Bronchus (tissue), 1 donor: Measurements from ENCODE around the genes GPI, WTIP, ZNF599 and KRTDAP.

DNA sequence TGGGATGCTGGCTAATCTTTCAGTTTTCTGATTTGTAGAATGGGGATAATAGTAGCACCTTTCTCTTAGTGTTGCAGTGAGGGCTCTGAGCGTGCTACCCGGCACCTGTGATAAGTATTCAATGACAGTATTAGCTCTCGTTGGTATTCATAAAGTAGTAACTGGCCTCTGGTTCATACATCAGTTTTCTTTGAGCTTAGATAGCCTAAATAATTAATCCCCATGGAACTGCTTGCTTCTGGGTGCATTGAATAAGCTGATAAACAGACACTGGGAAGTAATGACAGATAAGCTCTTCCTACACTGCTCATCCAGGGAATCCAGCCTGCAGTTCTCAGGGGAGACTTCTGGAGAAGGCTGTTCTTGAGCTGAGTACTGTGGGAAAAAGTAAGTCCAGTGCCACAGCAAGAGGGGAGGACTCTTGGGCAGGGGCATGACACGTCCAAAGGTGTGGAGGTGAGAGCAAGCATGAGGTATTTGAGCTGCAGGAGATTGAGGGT, 6.9 kb downstream of the GARRE1 start:
- PRO-cap: no peak

GRCh38 chr19:34269682-34270710, 15.6 kb downstream of the GARRE1 start:
- PRO-cap: bidirectional peak, plus-strand start at chr19:34270144, minus-strand start at chr19:34270032

- PRO-cap: no peak
Observed at GRCh38 chr19:34300410-34300696, 46.0 kb downstream of the GARRE1 start.

DNA sequence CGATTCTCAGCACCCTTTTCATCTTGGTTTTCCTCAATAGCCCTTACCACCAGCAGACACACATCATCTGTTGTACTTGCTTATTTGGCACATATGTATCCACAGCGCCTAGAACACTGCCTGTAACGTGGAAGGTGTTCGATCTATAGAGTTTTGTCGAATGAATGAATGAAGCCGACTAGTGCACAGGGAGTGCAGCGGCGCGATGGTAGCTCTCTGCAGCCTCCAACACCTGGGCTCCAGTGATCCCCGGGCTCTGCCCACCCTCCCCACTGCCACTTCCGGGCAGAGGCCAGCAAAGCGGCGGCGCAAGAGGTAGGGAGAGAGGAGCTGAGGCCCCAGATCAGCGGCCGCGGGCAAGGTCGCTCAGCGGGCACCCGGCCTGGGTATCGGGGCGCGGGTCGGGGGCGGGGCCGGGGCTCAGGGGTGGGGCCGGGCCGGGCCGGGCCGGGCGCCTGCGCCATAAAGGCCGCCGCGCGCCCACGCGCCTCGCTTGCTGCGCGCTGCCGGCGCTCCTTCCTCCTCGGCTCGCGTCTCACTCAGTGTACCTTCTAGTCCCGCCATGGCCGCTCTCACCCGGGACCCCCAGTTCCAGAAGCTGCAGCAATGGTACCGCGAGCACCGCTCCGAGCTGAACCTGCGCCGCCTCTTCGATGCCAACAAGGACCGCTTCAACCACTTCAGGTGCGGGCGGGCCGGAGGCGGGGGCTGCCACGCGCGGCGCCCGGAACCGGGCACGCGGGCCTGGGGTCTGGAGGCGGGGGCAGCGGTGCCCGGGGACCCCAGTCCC, at the start of gene GPI:
Gene GPI, plus strand, starts transcription at position 492 of the 790 bp plus-strand sequence.
- PRO-cap: bidirectional peak, plus-strand start at position 492 of the sequence, minus-strand start at position 384 of the sequence

- PRO-cap: no peak
Observed at GRCh38 chr19:34391062-34392053, 12.8 kb upstream of the PDCD2L start.

DNA sequence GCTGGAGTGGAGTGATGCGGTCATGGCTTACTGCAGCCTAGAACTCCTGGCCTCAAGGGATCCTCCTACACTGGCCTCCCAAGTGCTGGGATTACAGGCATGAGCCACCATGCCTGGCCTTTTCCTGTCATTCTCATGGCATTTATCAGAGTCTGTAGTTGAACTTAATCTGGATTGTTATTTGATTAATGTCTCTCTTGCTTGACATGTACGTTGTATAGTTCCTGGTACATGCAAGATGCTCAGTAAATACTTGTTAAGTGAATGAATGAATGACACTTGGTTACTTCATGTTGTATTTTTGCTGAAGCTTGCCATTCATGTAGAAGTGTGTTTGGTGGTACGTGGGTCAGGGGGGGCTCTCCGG, 3.1 kb downstream of the UBA2 start:
- PRO-cap: no peak

GRCh38 chr19:34468241-34468679, 13.3 kb upstream of the WTIP start:
- PRO-cap: no peak

DNA sequence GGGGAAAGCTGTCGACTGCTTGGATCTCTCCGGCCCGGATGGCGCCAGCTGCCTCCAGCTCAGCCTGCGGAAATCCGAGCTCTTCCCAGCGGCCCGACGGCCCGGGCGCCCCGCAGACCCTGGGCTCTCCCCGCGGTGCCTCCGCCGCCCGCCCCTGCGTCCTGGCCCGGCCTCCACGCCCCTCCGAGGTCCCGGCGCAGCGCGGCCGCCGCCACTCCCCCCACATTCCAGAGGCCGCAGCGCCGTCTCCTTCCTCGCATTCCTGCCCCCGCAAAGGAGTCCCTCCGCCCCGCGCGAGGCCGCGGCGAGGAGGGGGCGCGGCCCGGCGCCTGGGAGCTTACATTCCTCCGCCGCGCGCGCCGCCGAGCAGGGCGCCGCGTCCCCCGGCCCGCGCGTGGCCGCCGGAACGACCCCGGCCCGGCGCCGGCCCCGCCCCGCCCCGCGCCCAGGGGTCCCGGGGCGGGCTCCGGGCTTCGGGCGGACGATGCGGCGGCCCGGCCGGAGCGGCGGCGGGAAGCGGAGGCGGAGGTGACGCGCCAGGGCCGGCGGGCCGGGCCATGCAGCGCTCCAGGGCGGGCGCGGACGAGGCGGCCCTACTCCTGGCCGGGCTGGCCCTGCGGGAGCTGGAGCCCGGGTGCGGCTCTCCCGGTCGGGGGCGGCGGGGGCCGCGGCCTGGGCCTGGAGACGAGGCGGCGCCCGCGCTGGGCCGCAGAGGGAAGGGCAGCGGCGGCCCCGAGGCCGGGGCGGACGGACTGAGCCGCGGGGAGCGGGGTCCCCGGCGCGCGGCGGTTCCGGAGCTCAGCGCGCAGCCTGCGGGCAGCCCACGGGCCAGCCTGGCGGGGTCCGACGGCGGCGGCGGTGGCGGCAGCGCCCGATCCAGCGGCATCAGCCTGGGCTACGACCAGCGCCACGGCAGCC, at the start of gene WTIP:
Gene WTIP, plus strand, starts transcription at position 341 of the 918 bp plus-strand sequence.
- PRO-cap: bidirectional peak, plus-strand start at position 342 of the sequence, minus-strand start at position 163 of the sequence; unidirectional peak, plus-strand start at position 596 of the sequence

DNA sequence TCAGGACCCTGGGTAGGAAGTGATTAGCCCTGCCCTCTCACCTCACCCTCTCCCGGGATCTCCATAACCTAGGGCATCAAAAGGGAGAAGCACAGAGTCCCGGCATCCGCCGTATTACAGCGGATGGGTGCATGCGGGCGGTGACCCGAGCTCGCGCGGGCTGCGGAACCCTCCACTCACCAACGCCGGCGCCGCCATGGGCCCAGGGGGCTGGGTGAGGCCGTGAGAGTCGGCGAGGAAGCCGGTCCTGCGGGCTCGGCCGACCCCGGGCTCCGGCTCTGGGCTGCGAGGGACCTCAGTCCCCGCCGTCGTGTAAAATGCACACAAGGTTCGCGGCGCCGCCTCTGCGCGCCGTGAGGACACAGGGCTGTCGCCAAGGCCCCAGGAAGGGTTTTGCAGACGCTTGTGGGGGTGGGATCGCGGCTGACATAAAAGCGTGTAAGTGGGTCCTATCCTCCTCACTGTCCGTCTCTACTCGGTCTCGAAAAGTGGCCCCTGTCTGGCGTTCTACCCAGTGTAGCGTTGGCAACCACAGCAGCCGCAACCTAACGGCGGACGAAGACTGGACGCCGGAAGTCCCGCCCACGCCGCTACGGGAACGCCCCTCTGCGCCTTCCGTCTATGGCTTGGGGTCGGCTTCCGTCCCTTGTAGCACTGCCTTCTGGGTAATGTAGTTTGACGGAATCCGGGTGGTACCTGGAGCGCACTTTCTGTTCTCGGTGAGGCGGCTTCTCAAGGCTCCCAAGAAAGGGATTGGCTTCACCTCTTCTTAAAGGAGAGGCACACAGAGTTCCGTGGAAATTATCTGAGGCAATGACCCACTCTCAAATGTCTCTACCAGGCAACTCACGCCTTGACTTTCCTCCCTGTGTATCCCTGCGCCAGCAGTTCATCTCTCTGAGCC, at the start of gene ZNF599:
Gene ZNF599, minus strand, starts transcription at position 572 of the 904 bp plus-strand sequence.
- PRO-cap: bidirectional peak, plus-strand start at position 673 of the sequence, minus-strand start at position 547 of the sequence

GRCh38 chr19:35011211-35011661, 11.1 kb downstream of the GRAMD1A start:
- PRO-cap: no peak

DNA sequence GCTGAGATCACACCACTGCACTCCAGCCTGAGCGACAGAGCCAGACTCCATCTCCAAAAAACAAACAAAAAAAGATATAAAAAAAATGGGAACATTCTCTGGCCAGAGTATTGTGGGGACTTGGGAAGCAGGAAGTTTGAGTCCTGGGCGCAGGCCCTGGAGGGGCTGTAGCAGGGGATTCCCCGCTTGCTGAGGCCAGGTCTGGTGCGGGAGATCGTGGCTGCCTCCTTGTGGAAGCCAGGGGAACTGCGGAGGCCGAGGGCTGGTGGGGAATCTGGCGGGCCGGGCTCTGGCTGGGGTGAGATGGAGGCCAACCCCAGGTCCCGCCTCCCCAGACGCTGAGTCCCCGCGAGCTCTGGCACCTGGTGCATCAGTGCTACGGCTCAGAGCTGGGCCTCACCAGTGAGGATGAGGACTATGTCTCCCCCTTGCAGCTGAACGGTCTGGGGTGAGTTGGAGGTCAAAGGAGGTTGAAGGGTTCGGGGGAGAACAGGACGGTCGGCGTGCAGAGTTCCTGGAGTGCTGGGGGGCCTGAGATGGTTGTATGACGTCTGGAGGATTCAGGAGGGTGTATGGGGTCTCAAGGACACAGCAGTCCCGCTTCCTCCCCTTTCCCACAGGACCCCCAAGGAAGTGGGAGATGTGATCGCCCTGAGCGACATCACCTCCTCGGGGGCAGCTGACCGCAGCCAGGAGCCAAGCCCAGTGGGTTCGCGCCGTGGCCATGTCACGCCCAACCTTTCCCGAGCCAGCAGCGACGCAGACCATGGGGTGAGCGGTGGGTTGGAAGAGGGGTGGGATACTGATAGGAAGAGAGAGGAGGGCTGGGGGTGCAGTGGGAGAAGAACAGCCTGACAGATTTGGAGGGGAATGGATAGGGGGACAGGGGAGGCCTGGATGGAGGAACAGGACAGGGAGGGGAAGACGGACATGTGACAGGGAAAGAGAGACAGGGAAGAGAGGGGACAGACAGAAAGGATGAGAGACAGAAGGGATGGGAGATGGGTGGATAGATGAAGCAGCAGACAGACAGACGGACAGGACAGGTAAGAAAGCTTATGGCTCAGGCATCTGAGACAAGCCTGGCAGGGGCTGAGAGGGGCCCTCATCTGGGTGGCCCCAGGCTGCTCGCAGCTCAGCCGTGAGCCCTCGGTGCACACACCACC, 13.2 kb downstream of the GRAMD1A start:
- PRO-cap: no peak

DNA sequence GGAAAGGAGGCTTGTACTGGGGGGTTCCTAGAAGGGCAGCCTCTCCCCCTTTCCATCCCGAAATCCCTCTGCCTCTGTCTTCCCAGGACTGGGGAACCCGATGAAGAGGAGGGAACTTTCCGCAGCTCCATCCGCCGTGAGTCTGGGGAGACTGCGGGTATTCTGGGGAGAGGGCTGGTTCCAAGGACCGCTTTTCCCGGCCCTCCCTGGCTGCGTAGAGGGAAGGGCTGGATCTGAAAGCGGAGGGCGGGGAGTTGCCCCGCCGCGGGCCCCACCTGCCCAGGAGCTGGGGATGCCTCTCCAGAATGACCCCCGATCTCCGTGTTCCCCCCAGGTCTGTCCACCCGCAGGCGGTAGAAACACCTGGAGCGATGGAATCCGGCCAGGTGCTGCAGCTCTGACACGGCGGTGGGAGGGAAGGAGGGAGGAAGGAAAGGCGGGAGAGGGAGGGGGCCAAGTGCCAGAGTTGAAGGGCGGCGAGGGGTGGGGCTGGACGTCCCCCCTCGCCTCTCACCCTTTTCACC, 607 bp upstream of the FXYD7 start:
- PRO-cap: no peak

GRCh38 chr19:35151402-35151779, 3.1 kb upstream of the FXYD5 start:
- PRO-cap: no peak

- PRO-cap: unidirectional peak, minus-strand start at chr19:35155731
Observed at GRCh38 chr19:35155397-35156328, 1.1 kb downstream of the FXYD5 start.

- PRO-cap: bidirectional peak, plus-strand start at chr19:35212189, minus-strand start at chr19:35212065
Observed at GRCh38 chr19:35211555-35212571, 16.7 kb downstream of the FAM187B start.

GRCh38 chr19:35270277-35270961, 1.7 kb downstream of the USF2 start:
- PRO-cap: no peak

DNA sequence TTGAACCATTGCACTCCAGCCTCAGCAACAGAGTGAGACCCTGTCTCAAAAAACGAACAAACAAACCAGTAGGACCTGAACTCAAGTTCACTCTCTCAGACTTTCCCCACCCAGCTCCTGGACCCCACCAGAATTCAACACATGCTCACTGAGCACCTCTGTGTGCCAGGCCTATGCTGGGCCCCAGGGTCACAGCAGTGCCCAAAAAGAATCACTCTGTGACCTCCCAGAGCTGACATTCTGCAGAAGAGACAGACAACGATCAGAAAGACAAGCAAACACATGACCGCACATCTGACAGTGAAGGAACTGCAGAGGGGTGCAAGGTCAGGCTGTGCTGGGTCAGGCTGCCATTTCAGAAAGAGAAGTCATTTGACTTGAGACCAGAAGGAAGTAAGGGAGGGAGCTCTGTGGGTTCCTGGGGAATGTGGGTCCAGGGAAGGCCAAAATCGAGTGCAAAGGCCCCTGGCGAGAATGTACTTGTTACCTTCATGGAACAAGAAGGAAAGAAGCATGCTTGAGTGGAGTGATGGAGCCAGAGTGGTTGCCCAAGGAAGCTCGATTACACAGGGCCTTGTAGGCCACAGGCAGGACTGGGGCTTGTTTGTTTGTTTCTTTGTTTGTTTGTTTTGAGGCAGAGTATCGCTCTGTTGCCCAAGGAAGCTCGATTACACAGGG, 11.5 kb upstream of the CD22 start:
- PRO-cap: no peak

DNA sequence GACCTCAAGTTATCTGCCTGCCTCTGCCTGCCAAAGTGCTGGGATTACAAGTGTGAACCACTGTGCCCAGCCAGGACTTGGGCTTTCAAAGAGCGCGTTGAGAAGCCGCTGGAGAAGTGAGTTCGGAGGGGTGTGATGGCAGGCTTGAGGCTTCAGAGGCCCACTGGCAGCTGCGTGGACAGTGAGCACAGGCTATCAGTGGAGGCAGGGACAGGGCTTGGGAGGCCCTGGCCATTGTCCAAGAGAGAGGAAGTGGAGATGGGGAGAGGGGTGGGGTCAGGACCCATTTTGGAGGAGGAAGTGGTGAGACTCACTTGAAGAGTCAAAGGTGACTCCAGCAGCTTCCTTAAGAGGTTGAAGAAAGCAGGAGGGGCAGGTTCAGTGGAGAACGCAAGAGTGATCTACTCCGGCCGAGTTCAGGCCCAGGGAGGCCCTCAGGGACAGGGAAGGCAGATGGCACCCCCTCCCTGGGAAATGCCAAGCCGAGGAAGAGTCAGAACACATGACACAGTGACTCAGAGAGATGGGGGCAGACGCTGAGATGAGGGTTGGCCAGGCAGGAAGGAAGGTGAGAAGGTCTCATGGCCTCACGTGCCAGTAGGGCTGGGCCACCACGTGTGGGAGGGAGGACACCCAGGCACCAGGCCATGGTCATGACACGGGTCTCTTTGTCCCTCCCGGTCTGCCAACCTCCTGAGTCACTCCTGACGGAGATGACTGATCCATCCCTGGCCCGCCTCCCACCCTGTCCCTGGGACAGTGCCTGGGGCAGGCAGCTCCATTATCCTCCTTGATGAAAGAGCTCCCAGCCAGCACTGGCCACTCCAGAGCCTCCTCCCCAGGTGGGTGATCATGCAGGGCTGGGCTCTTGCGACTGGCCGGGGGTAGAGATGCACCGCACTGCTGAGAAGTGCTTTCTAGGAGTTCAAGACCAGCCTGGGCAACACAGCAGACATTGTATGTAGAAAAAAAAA, 10.1 kb upstream of the CD22 start:
- PRO-cap: no peak

GRCh38 chr19:35451210-35451677, 3.2 kb downstream of the FFAR2 start:
- PRO-cap: no peak

GRCh38 chr19:35490270-35490968, at the start of gene KRTDAP:
KRTDAP (minus strand) TSS chr19:35490464.
- PRO-cap: no peak